HT-29 (cell line): ENCODE measurements around a stretch of chr9.

GRCh38 chr9:137368231-137368836 lies 54.6 kb downstream of the EXD3 start:
- RAMPAGE, long total RNA = no peak

- RAMPAGE, long total RNA = no peak
Observed at GRCh38 chr9:137387060-137387663, 35.8 kb downstream of the EXD3 start.

DNA sequence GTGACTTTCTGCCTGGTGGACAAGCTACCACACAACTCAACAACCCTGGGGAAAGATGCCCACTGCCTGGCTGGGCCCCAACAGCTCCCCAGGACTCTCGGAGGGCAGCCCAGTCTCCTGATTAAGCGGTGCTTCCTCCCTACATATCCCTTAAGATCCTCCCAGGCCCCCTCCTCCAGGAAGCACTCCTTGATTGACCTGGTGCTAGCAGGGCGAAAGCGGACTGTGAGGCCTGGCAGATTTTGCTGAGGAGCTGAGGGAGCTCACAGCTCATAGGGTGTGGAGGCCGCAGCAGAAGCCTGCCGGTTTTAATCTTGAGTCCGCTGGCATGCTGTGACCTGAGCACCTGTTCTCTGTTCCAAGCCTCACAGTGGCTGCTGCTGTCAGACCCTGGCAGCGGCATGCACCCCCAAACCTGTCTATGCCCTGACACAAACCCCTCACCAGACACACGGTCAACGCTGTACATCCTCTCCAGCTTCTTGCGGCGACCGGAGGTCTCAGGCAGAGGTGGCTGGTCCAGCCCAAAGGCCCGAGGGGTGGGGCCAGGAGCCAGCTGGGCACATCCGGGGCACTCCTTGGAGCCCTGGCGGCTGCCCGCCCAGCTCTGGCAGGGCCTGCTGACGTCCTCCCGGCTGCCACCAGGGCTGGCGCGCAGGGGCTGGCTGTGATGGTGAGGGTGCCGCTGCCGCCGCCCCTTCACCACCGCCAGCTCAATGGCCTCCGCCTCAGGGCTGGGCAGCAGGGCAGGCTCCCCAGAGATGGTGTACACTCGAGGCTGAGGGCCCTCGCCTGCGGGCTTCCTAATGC lies 2.0 kb downstream of the NSMF start:
- RAMPAGE, long total RNA = no peak

DNA sequence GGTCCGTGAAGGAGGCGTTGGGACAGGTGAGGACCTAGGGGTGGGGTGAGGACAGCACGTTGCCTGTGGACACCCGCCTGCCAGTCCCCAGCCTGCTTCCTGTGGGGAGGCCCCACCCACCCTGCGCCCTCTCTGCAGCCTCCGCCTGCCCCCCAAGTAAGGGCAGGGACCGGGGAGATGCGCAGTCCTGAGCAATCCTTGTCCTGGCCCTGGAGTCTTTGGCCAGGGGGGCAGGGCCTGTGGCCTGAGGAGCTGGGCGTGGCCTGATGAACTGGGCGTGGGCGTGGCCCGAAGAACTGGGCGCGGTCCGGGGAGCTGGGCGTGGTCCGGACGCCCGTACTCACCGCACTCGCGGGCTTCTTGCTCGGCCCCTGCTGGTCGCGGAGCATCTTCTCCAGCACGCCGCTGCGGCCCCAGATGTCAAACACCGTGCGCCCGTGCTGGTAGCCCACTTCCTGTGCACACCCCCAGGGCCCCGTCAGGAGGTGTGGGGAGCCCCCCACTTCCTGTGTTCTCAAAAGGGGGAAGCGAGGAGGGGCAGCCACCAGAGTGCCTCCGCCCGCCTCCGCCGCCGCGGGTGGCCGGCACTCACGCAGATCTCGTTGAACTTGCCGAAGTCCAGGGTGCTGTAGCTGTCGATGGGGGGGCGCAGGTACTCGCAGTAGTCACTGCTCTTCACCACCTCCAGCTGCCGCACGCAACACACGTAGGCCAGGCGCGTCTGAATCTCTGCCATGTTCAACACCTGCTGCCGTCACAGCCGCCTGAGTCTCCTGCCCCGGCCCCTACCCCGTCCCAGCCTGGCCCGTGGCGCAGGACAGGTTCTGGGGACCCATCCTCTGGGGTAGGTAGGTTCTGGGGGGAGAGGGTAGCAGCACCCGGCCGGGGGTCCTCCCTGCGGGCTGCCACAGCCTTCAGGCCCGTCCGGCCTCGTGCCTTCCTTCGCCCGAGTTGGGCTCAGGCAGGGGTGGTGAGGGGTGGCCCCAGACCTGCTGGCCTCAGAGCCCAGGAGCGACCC lies 2.8 kb upstream of the NSMF start:
- RAMPAGE, long total RNA = no peak

DNA sequence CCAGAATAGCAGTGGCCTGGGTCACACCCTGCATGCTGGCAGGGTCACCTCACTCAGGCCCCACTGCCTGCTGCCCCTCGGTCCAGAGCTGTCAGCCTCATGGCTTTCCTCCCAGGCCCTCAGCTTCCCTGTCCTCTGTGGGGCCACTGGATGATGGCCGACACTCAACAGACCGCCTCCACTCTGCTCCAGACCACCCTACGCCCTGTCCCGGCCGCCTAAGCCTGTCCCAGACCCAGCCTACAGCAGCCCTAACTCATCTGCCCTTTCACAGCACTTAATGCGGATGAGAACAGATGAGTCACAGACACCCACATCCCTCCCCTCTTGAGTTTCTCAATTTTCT lies 5.9 kb downstream of the PNPLA7 start:
- RAMPAGE, long total RNA = no peak

DNA sequence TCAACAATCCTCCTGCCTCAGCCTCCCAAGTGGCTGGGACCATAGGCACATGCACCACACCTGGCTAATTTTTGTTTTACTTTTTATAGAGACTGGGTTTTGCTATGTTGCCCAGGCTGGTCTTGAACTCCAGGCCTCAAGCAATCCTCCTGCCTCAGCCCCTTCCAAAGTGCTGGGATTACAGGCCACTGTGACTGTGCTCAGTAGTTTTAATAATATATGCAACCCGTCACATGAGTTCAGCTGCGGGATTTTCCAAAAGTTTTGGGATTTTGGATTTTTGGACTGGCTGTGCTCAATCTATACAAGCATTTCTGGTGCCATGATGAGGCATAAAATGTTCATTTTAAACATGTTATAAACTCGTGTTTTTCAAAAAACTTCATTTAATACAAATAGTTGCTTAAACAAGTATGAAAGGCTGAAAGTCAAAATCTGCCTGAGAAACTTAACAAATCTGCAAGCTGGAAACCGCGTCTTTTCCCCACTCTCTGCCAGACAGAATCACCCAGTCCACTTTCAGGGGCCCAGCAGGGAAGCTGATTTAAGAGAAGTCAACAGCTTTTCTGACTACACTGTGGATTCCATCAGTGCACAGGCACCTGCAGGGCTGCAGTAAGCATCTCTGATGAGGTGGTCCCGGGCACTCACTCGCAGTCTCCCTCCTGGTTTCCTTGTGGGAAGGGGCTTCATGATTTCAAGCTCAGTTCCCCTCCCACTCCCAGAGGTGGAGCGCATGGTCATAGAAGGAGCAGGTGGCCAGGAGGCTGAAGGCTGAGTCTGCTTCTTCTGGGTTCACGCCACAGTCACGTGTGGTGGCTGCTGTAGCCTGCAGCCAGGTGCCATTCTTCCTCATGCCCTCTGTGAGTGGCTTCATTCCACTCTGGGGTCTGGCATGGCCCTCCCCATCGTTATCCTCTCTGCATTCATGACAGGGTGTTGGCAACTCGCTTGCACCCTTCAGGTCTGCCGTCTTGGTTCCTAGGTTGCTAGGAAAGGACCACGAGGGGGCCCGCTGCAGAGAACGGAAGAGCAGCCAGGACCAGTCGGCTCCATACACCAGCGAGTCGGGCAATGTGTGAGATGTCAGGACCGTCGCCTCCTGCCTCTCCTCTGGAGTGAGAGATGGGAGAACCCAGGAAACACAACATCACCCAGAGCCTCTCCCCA lies 3.2 kb downstream of the MRPL41 start:
- RAMPAGE, long total RNA = no peak

GRCh38 chr9:137580183-137580741 lies 1.5 kb upstream of the DPH7 start:
- RAMPAGE, long total RNA = no peak

- RAMPAGE, long total RNA = no peak
Observed at GRCh38 chr9:137686939-137687473, 68.2 kb downstream of the EHMT1 start.

DNA sequence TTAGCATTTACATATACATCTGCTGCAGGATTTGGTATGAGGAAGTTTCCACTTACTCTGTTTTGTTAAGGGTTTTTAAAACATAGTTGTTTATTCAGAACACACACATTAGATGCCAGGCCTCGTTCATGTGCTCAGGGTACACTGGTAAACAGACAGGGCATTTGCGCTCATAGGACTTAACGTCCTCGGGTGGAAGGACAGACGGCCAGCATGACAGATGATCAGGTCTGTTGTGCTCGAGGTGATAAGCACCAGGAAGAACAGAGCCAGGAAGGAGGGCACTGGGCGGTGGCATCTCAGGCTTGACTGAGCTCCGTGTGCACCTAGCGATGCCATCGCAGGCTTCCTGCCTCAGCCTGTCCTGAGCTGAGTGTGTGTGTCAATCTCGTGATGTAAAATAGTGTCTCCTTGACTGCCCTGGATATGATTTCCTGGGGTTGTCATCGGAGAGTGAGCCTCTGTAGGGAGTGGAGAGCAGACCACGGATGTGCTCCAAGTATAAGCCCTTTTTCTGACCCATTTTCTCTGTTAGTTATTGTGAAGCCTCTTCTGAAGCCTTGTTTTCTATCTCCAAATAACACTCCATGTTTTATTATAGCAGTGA lies 96.6 kb downstream of the EHMT1 start:
- RAMPAGE, long total RNA = no peak

GRCh38 chr9:137788572-137788918 lies 89.0 kb upstream of the CACNA1B start:
- RAMPAGE, long total RNA = no peak

DNA sequence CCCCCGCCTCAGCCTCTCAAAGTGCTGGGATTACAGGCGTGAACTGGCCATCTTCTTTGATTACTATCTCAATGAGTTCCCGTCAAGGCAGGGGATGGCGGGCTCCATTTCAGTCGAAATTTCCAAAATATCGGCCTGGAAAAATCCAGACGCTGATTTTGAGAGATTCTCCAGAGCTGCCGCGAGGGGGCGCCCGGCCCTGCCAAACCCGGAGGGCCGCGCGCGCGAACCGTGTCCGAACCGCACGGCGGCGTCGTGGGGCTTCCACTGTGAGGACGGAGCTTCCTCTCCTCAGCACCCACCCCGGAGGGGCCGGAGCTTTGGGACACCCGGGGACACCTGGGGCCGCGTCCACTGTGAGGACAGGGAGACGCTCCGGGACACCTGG lies 269.9 kb downstream of the CACNA1B start:
- RAMPAGE, long total RNA = no peak